ENCODE results near the gene GTSE1.

DNA sequence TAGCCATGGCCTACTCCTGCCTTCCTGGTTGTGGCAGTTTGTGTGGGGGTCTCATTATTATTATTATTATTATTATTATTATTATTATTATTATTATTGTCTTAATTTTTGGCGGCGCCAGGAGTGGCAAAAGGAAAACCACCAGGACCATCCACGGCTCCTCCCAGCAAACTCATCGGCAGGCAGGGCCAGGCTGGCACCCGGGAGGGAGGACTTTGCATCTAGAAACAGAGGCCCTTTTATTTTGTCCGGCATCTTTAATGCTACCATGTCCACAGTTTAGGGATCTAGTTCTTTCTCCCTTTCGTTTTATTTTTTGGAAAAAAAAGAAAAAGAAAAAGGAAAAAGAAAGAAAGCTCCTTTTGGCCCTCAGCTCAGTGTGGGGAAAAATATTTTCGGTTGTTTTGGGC lies 69.4 kb upstream of the PPARA start:
- RRBS: no CpG with 5 or more reads among the region's 8 CpGs

DNA sequence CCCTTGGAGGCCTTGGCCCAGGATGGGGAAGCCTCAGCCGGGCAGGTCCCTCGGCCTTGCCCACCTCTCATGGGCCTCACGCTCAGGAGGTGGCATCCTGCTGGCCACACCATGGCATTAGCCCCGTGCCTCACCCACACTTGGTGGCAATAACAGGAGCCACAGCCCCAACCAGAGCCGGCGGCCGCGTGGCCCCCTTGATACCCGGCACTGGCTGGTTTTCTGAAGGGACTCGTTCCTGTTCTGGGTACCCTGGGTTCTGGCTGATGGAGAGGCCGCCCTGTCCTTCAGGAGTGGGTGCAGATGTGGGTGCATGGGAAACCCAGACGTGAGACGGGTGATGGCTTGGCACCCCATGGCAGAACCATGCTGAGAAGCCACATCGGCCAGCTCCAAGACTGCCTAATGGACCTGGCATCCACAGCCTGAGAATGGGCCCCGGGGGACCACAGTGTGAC lies 49.8 kb upstream of the PPARA start:
- RRBS: 100% methylated on average over 1 of the region's 15 CpGs

DNA sequence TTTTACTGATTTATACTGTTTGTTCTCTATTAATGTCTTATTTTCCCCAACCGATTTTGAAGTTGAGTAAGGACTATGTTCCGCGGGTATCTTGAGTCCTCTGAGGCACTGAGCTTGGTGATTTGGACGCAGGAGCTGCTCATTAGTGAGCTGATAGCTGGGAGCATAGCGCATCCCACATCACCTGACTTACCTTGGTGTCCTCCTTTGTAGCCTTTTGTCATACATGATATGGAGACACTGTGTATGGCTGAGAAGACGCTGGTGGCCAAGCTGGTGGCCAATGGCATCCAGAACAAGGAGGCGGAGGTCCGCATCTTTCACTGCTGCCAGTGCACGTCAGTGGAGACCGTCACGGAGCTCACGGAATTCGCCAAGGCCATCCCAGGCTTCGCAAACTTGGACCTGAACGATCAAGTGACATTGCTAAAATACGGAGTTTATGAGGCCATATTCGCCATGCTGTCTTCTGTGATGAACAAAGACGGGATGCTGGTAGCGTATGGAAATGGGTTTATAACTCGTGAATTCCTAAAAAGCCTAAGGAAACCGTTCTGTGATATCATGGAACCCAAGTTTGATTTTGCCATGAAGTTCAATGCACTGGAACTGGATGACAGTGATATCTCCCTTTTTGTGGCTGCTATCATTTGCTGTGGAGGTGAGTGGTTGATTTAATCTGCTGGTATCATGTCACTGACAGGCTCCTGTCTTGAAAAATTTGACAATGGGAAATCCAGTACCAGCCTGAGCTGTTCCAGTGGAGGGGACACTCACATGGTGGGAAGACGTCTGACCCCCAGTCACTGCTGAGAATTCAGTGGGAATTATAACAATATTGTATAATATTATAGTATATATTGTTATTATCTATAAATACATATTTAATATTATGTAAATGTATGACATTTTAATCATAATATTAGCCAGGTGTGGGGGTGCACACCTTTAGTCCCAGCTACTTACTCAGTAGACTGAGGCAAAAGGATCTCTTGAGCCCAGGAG lies 18.2 kb downstream of the CDPF1 start:
- RRBS: no CpG with 5 or more reads among the region's 22 CpGs

- RRBS: 100% methylated on average over 3 of the region's 28 CpGs
Measured at GRCh38 chr22:46280571-46281761, 13.2 kb downstream of the TTC38 start.

GRCh38 chr22:46288948-46289413 lies 7.7 kb upstream of the GTSE1 start:
- RRBS: no CpG with 5 or more reads among the region's 10 CpGs

GRCh38 chr22:46289429-46290079 lies 7.1 kb upstream of the GTSE1 start:
- RRBS: no CpG with 5 or more reads among the region's 32 CpGs

DNA sequence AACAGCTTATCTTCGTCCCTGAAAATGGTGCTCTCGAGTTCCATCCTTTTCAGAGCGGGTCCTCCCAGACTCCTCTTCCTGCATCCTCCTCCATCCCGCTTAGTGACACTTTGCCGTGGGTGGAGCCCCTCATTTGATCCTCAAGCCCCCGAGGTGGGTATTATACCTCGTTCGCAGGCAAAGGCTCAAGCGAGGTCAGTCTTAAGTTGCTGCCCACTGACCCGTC lies 800 bp upstream of the GTSE1 start:
- RRBS: no CpG with 5 or more reads among the region's 10 CpGs

GRCh38 chr22:46296183-46297268 lies at the start of gene GTSE1:
Gene GTSE1 (plus strand): TSS chr22:46296870.
- RRBS: 5% methylated on average over 47 of the region's 90 CpGs

DNA sequence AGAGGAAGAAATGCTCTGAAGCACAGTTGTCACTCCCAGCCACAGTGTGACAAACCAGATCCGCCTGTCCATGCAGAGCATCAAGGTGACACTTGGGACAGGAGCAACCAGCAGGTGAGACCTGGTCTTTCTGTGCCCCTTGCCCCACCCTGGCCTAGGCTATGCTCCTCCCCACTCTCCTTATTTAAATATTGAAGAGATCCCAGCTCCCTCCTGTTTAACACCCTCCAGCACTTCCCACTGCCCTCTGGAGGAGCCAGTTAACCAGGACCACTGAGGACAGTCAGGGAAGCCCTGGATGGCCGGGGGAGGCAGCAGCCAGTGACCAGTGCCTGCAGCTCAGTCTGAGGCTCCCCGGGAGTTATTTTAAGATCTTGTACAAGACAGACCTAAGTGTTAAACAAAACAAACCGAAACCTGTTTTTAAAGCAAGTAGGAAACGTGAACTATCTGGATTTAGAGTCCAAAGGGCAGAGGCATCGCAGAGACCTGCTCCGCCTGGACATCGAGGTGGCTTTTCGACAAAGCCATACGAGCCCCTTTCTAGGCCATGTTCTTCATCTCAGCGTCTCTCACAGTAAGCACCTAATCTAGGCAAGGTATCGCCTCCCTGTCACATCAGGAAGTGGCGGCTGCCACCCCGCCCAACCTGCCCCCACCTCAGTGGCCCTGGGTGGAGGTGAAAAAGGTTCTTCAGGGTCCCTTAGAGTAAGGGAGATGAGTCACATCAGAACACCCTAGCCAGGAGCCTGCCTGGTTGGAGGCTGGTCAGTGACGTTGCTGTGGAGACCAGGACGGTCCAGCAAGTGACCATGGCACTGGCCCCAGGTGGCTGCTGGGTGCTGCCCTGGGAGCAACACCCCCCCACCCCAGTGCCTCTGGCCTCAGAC lies 35.2 kb downstream of the TRMU start:
- RRBS: 52% methylated on average over 2 of the region's 16 CpGs

GRCh38 chr22:46453056-46453495 lies 84.3 kb downstream of the CELSR1 start:
- RRBS: 80% methylated on average over 6 of the region's 18 CpGs

DNA sequence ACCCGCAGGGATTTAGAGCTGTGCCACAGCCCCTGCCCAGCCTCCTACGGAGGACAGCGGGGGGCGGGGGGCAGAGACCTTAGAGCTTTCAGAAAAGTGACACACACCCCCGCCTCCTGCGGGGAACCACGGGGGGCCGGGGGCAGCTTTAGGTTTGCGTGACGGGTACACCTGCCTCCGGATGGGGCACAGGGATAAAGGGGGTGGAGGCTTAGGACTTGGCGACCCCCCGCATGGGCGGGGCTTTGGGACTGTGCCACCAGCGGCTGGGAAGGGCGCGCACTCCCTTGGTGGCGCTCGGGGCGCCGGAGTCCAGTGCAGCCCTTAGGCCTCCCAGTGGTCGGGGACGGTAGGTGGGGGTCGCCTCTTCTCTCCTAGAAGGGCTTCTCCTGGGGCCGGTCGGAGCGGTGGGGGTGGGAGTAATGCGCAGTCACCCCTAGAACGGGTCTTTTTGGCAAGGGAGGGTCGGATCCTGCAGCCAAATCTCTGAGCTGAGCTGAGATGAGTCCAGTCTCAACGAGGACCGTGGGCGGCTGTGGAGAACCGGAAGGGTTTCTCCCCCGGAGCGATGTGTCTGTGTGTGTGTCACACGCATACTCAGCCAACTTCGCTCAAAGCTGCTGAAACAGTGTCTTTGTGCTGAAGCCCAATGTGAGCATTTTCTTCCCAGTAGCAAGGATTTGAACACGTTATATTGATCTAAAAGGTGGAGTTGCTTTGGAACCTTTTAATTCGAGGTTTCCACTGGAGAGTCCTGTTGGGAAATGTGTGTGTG lies 1.2 kb upstream of the CELSR1 start:
- RRBS: no CpG with 5 or more reads among the region's 40 CpGs

DNA sequence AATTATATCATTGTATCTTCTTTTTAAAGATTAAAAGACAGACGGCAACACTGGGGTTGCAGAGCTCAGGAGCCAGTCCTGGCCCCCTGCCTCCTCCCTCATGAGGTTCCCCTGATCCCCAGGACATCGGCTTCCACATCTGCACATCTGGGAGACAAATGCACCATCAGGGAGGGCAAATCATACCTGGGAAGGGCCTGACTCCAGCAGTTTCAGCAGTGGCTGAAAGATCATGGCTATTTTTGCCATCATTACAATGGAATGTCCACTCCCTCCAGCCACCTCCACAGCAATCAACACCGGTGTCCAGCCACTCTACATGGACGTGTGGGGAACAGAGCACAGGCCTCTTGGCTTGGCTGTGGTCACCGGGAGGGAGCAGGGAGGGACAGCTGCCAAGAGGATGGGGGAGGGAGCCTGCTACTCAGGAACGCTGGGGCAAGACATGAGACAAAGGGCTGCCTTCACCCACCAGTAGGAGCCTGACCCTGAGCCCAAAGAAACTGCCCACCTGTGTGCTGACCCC lies 9.3 kb upstream of the CELSR1 start:
- RRBS: 51% methylated on average over 3 of the region's 6 CpGs

- RRBS: 34% methylated on average over 16 of the region's 25 CpGs
Measured at GRCh38 chr22:46576334-46576682, 38.9 kb upstream of the CELSR1 start.

- RRBS: 40% methylated on average over 5 of the region's 23 CpGs
Measured at GRCh38 chr22:46578524-46579719, 41.3 kb upstream of the GRAMD4 start.

DNA sequence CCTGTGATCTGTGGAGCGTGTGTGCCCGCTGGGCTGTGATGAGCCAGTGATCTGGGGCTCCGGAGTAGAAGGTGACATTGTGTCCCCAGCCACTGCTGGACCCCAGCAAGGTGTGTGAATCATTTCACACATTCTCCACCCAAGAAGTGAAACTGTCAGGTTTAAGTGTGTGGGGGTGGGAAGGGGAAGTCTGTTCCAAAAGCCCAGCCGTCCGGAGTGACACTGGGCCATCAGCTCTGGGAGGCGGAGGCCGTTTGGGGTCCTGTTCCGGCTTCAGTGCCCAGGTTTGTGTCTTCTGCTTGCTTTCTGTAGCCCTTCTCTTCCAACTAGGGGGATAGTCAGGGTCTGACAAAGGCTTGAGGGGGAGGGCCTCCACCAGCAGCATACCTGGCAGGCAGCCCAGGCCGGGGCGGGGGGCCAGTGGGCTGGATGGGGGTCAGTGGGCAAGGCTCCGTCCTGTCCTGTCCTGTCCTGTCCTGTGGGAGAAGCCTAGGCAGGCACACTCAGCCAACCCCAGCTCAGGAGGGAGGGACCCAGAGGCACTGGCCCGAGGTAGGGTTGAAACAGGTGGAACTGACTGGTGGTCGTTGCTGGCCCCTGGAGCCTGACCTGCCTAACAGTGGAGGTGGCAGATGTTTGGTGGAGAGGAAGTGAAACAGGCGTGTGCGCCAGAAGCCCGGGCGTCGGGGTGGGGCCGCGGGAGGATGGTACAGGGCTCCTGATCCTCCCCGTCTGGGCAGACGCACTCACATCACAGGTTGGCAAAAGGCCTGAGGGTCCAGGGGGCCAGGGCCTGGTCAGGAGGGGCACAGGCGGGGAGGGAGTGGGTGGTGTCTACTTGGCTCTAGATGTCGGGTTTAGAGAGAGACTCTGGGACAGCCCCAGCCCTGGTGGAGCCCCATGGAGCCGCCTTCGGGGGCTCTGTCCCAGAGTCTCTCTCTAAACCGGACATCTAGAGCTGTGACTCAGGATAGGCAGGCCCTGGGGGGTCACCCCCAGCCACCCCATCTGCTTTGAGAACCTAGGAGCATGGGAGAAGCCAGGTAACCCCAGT lies 32.7 kb upstream of the GRAMD4 start:
- RRBS: 33% methylated on average over 4 of the region's 27 CpGs

DNA sequence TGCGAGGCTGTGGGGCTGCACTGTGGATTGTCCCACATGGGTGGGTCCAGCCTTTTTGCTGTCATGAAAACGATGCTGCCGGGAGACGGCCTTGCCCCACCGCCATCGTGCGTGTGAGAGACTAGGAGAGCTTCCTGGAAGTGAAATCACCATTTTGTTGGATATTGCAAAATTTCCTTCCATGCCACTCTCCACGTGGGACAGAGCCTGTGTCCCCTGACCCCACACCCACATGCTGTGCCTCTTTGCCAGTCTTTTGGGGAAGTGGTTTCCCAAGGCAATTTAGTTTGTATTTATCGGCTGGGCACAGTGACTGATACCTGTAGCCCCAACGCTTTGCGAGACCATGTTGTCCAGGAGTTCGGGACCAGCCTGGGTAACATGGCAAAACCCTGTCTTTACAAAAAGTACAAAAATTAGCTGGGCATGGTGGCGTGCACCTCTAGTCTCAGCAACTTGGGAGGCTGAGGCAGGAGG lies 18.1 kb upstream of the GRAMD4 start:
- RRBS: no CpG with 5 or more reads among the region's 13 CpGs

DNA sequence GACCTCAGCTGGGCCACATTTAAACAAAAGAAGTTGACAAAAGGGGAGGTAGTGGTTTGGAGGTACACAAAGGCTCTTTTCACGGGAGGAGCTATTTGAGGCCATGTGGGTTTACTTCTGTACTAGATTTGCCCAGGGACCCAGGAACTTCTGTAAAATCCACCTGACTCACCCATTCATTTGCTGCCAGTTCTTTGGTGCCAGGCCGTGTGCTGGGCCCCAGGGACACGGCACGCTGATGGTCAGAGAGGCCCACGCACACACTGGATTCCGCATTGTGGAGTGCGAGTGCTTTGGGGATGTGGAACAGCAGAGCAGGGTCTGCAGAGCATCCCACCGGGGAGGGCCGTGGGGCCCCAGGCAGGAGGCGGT lies 10.8 kb upstream of the GRAMD4 start:
- RRBS: no CpG with 5 or more reads among the region's 10 CpGs

DNA sequence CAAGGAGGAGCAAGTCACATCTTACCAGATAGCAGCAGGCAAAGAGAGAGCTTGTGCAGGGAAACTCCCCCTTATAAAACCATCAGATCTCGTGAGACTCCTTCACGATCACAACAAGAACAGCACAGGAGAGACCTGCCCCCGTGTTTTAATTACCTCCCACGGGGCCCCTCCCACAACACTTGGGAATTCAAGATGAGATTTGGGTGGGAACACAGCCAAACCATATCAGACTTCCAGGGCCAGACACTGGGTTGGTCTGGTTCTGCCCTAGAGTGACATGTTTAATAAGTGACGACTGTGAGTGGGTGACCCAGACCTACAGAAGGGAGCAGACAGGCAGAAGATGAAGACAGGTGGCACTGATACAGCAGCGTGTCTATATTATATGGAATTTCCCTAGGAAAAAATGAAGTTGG lies 26.7 kb downstream of the GRAMD4 start:
- RRBS: no CpG with 5 or more reads among the region's 6 CpGs

- RRBS: no CpG with 5 or more reads among the region's 12 CpGs
Measured at GRCh38 chr22:46650593-46651045, 30.4 kb downstream of the GRAMD4 start.

DNA sequence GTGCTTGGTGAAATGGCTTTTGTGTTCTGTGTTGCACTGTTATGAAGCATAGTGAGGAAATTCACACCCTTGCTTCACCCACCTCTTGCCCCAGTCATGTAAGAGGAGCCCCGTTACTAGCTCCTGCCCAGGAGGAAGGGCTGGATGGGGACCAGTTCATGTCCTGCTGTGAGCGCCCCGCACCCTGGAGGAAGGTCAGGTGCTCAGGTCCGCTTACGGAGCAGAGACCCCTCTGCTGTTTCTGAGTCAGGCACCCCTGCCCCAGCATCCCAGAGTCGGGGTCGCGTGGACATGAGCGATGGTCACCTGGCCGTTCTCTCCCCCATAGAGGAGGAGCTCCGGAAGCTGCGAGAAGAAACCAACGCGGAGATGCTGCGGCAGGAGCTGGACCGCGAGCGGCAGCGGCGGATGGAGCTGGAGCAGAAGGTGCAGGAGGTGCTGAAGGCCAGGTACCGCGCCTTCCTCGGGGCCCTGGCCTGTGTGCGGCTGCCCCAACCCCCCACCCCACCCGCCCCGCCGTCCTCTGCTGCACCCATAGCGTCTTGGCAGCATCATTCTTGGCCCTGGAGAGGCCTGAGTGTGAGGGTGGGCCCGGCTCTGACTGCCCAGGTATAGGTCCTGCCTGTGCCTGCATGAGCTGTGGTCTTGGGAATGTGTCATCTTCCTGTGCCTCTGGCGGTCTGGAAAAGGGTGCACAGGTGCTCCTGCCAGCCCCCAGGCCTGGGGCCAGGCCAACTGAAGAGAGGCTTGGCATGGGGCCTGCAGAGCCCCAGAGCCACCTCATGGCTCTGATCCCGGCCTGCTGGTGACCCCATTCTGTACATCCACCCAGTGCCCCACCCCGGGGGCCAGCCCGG lies 37.9 kb downstream of the GRAMD4 start:
- RRBS: no CpG with 5 or more reads among the region's 33 CpGs

Measured in HL-60 (cell line).